REH cell (cell line): ENCODE data around the gene ISX.

DNA sequence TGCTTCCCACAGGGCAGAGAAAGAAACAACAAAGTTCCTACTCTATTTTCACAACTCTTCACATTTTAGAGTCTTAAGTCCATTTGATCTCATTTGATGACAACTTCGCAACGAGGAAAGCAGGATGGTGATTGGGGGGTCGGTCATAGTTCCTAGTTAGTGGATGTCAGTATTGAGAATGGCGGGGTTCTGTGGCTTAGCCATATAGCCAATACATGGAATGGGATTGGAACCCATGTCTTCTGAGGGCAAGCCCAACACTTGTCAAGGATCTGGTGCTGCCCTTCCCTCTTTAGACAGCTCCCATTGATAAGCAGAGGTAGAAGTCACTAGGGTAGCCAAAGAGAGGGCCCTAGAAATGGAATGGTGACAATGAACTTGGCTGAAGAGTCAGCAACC, 10.1 kb downstream of the TIMP3 start:
- PRO-cap = no peak

DNA sequence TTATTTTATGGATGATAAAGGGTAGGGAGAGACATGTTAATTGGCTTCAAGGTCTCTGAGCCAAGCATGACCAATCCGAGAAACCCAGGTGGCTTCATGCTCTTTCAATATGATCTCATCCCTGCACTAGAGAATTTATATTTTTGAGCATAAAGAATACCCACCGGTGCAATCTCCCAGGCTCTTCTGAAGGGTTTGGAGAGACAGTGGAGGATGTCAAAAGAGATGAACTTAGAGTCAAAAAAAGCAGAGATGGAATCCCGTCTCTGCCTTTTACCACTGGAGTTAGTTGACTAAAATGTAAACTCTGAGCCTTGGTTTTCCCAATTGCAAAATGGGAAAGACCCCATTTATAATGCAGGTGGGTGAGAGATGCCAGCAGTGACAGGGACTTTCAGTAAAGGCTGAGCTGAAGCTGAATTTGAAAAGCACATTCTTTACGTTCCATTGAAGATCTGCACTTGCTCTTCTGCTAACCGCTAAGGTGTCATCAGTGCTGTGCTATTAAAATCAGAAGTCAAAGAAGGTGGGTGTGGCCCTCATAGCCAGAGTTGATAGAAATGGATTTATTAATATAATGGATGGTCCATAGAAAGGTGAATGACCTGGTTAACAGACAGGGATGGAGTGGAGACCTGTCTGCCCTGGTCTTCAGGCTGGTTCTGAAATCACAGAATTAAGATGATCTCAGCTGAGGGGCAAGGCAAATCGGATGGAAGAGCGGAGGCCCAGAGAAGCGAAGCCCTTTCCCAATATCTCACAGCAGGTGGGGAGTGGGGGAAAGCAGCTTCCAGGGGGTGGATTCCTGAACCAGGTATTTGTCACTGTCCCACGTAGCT, 19.6 kb downstream of the TIMP3 start:
- PRO-cap = no peak

DNA sequence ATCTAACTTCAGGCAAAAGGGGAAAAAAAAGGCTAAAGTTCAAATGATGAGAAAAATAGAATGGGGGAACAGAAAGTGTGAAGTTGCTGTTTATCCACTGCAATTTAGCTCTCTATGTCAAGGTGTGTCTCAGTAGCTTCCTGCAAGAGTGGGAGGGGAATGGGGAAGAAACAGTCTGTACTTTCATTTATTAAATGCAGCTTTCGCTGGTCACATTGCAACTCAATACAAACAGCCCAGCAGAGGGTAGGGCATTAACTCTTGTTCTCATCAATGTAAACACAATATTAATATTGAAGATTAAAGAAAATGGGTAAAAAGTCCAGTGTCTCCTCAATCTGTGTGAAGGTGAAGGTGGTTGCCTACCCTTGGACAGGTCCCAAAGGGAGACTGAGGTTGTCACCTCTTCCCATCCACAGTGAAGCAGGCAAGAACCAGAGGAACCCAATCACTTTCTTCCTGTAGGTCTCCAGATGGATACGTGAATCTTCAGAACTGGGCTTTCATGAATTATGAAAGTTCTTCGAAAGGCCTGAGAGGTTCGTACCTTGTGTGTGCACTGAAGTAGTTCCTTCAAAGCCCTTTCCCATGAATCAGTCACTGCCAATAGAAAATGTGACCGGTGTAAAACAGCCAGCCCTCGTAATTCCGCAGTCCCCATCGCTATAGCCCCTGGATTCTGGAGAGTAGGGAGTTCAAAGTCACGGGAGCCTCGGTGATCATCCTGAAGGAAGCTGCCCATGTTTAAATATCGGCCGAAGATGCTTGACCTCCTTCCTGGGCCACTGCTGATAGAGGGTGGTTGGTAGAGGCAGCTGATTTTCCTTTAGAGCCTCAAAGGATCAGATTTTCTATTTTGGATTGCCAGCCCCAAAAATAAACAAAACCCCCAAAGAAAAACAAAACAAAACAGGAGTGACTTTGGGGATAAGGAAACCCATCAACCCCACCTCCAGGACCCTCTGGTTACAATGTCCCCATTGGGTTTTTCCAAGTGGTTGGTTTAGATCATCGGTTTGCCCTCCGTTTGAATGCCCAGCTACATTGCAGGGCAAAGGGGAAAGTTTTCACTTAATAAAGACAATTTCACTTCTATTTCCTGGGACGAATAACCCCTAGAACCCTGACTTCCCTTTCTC, 215.1 kb upstream of the SYN3 start:
- PRO-cap = no peak

DNA sequence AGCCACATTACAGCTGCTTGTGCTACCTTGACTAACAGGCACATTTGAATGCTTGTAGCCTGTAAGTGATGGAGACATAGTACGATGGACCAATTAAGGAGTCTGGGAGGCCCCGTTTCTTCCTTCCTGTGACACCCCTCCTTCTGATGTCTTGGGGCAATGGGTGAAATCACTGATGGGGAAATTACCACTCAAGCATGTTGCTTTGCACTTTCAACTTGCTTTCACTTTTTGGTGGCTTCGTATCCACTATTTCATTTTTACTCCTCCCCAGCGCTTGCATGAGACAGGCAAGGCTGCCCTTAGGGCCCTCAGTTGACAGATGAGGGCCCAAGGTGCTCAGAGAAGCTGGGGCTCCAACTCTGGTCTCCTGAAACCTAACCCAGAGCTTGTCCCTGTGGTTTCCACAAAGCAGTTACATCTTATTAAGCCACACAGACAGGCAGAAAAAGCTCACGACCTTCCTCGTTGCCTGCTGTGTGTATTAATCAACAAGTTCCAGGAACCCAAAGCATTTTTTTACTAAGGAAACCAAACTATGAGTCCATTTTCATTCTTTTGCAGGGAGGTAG, 267.5 kb upstream of the SYN3 start:
- PRO-cap = no peak

- PRO-cap = no peak
These were observed 429.3 kb downstream of the LARGE1 start for GRCh38 chr22:33490816-33491469.

DNA sequence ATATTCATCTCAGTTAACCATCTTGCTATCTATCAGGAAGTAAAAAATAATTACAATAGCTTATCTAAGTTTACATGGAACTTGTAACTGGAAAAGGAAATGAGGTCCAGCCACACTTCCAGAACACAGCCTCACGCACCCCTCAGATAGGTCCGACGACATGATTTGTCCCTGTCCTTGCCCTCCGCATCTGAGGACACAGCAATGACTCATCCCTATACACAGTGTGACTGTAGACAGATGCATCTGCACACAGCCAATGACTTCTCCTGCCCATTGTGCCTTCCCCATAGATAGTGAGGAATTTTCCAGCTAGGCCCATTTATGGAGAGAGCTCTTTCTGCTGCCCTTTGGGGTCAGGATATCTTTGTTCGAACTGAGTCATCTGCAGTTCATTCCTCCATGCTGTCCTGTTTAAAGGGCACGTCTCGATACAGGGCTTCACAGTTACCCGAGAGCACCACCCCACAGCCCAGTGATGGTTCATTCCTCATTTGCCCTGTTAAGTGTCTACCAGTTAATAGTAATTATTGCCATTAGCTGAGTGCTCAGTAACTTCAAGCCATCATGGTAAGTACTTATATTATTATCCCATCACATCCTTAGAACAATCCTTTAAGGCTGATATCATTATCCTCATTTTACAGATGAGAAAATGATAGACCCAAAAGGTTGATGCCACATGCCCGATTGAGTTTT, 96.7 kb downstream of the LARGE1 start:
- PRO-cap = no peak

DNA sequence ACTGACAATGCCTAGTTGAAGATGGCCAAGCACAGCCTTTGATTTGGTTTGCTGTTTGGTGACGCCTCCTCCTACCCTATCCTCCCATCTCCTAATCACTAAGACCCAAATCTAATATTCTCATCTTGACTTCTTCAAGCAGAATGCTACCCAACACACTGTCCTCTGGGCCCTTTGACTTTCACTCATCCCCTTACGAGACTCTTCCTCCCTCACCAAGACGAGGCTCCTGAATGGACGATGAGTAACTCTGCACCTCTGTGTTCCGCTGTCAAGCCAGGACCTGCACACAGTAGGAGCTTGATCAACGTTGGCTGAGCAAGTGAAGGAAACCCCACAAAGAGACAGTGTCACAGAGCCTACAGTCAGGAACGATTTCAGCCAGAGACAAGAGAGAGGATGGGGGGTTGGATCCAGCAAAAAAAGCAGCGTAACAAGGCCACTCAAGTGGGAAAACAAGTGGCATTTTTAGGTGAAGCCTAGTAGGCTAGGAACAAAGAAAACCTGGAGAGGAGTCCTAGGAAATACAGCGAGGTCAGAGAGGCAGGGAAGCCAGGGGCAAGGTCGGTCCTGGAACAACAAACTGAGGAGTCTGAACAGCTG, 9.8 kb downstream of the LARGE1 start:
- PRO-cap = no peak

GRCh38 chr22:35065623-35066507, at the start of gene ISX:
Gene ISX, plus strand, starts transcription at chr22:35066158.
- PRO-cap = no peak

- PRO-cap = no peak
These were observed 37.7 kb downstream of the ISX start for GRCh38 chr22:35103698-35104089.

DNA sequence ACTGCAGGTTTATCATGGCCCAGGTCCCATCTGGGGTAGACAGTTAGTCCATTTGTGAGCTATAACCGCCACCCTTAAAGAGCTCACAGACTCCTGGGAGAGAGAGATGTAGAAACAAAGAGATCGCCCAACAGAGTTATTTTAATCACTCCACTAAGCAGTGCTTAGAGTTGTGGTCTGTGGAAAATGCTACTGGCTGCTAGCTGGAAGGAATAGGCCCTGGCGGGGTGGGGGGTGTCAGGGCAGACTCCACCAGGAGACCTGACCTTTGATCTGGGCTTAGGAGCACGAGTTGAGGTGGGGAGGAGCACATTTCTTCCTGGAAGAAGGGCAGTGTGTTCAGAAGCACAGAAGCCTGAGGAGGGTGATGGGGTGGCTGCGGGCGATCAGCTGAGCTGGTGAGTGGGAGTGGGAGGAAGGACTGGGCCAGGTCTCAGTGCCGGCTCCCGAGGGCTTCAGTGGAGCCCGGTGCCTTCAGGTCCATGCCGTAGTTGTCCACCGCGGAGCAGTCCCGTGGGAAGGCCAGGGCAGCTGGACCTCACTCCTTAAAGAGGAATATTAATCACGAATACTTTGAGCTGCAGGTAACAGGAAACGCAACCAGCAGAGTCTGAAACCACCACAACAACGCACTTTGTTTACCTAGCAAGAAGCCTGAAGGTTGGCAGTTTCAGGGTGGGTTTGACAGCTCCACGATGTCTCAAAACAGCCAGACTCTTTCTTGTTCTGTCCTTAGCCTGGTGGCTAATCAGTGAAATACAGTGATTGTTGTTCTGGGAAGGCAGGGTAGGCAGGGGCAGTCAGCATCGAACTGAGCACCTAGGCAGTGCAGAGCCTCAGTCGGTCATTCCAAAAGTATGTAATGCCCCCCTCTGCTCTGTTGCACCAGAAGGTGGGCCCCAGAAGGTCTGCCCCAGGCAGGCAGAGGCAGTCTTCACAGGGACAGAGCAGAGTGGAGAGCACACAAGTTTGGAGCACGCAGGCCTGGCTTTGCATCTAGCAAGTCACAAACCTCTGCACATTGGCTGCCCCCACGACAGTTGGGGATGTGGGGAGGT, 11.4 kb downstream of the TOM1 start:
- PRO-cap = no peak

GRCh38 chr22:35314167-35314582, 14.5 kb downstream of the TOM1 start:
- PRO-cap = no peak

DNA sequence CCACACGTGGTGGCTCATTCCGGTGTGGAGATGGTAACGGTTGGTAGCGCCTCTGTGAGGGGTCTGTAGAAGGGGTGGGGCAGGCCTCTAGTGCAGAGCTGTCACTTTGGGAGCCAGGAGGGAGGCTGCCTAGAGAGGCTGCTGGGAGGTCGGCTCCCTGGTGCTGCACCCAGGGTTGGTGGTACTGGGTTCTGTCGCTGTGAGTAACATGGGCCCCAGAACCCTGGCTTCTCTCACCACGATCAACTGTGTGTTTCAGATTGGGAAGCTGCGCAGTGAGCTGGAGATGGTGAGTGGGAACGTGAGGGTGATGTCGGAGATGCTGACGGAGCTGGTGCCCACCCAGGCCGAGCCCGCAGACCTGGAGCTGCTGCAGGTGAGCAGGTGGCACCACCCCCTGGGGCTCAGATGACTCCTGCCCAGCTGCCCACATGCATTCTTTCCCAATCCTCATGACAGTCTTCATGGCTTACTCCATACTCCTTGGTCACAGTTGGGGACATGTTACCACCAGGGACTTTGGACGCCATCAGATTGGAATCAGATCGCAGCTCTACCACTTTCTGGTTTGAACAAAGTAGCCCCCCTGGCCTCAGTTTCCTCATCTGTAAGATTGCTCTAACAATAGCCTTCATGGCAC, 27.4 kb downstream of the TOM1 start:
- PRO-cap = no peak

- PRO-cap = no peak
These were observed 29.3 kb upstream of the HMOX1 start for GRCh38 chr22:35351540-35352068.

DNA sequence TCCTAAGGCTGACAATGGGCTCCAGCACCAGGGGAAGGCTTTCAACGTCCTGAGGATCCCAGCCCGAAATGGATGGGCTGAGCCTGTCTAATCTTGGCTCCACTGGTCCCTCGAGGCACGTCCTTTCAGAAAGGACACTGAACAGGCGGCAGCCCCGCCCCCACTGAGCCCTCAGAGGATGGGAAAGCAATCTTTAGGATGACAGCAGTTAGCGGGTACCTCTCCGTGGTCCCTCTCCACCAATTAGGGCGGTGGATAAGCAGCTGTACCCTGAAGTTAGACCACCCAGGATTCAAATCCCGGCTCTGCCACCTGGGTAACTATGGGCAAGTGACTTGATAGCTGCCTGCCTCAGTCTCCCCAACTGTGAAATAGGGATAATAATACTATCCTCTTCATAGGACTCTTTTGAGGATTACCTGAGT, 27.3 kb downstream of the RASD2 start:
- PRO-cap = no peak

DNA sequence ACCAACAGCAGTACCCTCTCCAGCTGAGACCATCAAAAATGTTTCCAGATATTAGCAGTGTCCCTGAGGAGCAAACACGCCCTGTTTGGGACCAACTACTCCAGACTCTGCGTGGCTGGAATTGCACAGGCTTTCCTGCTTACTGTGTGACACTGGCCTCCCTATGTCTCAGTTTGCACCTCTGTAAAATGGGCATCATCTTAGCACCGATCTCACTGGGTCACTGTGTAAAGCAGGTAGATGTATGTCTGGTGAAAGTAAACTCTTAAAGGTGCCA, 1.6 kb downstream of the APOL6 start:
- PRO-cap = no peak

DNA sequence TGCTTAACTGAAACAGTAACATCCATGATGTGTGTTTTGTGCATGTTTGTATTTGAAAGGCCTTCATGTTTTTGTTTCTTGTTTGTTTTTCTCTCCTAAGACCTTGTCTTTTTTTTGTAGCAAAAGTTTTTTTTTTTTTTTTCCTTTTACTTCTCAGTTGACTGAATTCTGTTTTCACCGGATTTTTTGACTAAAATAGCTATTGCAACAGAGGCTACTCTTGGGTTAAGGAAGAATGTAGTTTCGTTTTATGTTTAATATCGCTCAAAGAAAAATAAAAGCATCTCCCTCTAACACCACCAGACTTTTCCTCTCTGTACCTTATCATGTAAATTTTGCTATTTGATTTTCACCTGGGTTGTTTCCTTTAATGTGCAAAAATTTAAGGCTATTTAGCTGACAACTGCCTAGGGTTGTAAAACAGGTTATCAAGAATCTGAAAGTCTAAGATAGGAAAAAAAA, 15.2 kb downstream of the APOL6 start:
- PRO-cap = no peak

DNA sequence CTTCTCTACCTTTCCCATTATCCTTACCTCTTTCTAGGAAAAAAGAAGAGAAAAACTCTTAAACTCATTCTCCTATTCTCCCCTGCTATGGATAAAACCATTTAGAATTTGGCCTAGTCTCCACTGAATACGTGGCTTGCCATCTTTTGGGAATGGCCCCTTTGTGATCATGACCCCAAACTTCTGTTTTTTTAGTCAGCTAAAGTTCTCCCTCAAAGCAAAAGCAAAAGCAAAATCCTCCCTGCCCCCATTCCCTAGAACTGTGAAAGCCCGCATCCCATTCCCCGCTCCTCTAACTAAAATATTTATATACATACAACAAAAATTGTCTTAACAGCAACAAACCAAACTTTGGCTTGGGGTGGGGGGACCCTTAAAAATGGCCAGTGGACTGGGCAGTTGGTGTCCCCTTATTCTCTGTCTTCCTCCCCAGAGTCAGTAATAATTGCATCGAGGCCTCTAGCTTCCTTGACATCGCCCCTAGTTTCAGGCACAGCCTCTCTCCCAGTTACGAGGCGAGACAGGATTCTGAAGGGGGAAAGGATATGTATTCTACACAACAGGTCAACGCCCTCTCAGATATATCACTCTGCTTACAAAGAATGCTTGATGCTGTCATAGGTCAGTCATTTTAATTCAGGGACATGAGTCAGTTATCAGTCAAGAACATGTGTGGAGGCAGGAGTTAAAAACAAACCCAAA, 24.3 kb downstream of the APOL5 start:
- PRO-cap = no peak

DNA sequence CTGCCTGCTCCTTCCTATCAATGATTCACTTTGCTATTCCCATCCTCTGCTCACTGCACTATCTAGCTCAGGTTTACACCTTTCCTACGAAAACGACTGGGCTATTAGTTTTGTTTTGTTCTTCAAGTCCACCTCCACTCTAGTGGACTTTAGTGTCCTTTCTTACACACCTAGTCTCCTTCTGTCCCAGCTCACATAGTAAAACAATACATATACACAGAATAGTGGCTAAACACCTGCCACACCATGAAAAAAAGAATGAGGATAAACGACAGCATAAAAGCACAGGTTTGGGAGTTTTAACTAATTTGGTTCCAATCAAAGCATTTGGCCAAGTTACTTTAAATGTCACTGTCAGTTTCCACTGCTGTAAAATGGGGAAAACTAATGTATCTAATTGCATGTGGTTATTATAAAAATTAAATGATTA, 108.8 kb downstream of the RBFOX2 start:
- PRO-cap = no peak

DNA sequence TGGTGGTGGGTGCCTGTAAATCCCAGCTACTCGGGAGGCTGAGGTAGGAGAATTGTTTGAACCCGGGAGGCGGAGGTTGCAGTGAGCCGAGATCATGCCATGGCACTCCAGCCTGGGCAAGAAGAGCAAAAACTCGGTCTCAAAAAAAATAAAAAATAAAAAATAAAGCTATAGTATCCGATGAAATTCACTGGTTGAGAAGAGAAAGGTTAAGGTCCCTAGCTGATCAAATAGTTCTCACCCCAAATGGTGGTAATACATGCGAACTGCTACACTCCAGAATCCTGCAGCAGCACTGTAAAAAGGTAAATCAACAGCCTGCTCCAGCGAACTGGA, 11.3 kb downstream of the RBFOX2 start:
- PRO-cap = bidirectional peak, plus-strand start outside the sequence, minus-strand start at position 247 of the sequence

GRCh38 chr22:36035959-36036816, 7.6 kb upstream of the RBFOX2 start:
- PRO-cap = no peak